Peripheral blood mononuclear cell (primary cell): Measurements from ENCODE around the gene IL22RA1.

- PRO-cap, 8 experiments, result no peak in any of the 8 experiments
Observed at GRCh38 chr1:23569205-23569553, 9.9 kb upstream of the ID3 start.

GRCh38 chr1:23626843-23627705 is 64.5 kb upstream of the RPL11 start:
- PRO-cap, 8 experiments, result peak in 6 of 8 experiments; most common plus-strand start chr1:23627364 (in 3); most common minus-strand start chr1:23627232 (in 6)

DNA sequence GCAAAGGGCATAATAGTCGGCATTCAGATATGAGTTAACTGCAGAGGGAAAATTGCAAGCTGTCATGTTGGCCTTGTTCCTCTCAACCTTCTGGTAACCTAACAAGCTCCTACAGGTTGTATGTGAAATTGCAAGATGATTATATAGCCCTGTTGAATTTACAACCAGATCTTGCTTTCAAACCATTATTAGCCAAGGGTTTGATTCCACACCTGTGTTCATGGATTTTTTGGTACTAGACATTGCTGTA is 2.3 kb downstream of the ELOA start:
- PRO-cap, 8 experiments, result no peak in any of the 8 experiments

GRCh38 chr1:23758873-23760300 is 16.1 kb downstream of the ELOA start:
- PRO-cap, 8 experiments, result no peak in any of the 8 experiments

- PRO-cap, 8 experiments, result peak in 3 of 8 experiments; most common plus-strand start chr1:23789728 (in 2)
Observed at GRCh38 chr1:23788716-23789783, 1.9 kb upstream of the LYPLA2 start.

- PRO-cap, 8 experiments, result peak in 2 of 8 experiments; most common minus-strand start chr1:23824603 (in 1)
Observed at GRCh38 chr1:23824529-23825323, 503 bp downstream of the HMGCL start.

DNA sequence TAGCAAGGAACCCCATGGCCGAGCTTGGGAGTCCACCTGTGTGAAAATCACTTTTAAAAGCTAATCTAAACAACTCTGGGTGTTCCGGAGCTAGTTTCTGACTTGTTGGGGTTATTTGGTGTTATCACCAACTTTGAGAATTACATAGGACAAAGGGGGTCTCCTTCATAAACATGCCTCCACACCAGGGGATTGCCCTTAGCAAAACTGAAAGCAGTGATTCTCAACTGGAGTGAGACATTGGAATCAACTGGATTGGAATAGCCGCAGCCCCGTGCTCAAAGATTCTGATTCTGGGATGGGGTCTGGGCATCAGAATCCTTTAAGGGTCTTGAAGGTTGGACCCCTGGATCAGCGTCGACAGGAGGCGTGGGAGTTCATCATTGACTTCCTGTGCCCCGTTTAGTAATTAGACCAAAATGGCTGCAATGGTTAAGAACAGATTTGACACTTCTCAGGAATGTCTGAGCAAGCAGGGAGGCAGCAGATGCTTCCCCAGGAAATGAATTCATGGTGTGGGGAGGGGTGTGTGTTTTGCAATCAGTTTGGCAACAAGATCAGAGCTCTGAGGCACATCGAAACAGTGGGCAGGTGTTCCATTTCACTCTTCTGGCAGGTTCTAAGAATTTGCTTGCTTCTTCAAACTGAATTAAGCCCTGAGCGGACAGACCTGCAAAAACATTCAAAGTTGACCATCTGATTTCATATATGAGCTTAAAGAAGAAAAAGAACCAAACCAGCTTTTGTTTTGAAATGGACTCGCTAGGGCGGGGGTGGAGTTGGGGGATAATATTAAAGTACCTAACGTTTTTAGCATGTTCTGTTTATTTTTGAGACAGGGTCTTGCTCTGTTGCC is 4.6 kb upstream of the PNRC2 start:
- PRO-cap, 8 experiments, result no peak in any of the 8 experiments

DNA sequence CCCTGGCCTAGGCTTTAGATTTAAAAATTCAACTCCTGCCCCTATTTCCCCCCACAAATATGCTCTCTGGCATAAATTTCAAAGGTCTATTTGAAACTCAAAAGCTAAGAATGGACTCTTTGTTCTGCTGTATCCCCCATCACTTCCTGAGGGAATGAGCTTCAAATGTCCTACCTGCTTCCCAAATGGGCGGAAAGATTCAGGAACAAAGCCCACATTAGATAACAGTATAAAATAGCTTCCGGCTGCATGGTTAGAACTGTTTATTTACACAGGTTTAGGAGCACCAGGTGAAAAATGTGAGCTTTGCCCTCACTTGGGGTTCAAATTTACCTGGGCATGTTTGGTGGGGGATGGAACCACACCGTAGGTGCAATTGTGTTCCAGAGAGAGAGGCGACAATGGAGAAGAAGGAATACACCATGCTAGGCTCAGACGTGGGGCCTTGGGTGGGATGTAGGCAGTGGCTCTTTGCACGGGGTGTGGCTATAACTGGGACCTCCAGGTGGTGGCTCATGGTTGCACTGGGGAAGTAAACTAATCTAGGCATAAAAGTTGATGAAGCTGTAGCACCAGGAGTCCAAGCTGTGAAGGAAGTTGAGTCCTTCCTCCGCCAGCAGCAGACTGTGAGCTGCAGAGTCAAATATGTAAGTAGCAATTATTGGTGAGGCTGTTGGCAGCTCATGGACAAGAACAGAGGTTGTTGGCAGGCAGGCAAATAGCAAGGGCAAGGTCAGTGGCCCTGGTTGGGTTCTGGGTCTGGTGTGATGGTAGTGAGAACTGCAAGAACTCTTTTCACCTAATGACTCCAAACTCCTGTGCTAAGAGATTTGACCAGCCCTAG is 41.5 kb upstream of the SRSF10 start:
- PRO-cap, 8 experiments, result no peak in any of the 8 experiments

- PRO-cap, 8 experiments, result peak in 2 of 8 experiments; most common minus-strand start chr1:24031404 (in 1)
Observed at GRCh38 chr1:24031348-24031637, 51.2 kb upstream of the SRSF10 start.

- PRO-cap, 8 experiments, result no peak in any of the 8 experiments
Observed at GRCh38 chr1:24067975-24068513, 43.9 kb downstream of the MYOM3 start.

DNA sequence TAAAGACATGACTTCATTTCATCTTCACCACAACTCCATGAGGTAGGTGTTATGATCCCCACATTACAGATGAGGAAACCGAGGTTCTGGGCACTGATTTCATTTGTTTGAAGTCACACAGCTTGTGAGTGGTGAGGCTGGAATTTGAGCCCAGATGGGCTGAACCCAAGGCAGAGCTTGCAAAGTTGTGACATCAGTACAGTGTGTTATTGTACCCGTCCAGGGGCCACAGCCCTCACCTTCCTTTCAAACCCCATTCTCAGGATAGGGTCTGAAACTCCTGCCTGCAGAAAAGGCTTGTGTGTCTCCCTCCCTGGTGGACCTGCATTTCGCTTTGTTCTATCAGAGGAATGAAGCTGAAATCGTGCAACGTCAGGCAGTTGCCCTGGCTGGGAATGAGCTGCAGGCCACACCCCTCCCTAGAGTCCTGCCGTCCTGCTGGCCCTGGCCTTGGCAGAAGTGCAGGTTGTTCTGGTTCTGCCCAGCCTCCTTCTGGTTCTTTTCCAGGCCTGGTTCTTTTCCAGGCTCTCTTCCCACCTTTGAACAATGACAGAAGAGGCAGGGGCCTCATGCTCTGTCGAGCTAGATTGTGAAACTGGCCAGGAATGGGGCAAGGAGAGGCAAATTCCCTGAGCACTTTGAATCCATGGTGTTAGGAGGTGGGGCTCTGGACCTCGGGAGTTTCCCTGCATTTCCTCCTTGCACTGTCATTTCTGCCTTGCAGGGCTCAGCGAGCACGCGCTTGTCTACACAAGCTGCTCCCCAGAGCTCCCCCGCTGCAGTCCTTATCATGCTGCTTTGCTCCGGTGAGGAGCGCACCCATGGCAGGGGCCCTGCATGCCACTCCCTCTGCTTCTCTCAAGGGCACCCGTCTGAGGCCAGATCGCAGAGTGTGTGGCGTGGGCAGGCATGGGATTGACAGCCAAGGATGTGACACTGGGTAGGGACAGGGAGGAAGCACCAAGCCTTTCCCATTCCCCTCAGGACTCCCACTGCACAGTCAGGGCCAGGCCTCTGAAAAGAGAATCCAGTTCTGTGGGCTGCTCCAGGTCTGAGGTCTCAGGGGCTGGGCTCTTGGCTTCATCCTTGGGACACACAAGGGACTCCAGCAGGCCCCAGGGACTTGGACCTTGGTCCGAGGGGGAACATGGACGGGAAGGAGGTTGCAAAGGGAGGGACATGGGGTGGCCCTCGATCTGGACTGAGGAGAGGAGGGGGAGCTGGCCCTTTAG is 8.3 kb upstream of the MYOM3 start:
- PRO-cap, 8 experiments, result no peak in any of the 8 experiments

- PRO-cap, 8 experiments, result no peak in any of the 8 experiments
Observed at GRCh38 chr1:24142330-24143570, at the start of gene IL22RA1. Gene IL22RA1 (minus strand): TSS chr1:24143140.

- PRO-cap, 8 experiments, result no peak in any of the 8 experiments
Observed at GRCh38 chr1:24289963-24290442, 29.2 kb upstream of the GRHL3 start.

- PRO-cap, 8 experiments, result peak in 1 of 8 experiments; most common plus-strand start chr1:24321946 (in 1)
Observed at GRCh38 chr1:24321491-24322149, 2.5 kb downstream of the GRHL3 start.

DNA sequence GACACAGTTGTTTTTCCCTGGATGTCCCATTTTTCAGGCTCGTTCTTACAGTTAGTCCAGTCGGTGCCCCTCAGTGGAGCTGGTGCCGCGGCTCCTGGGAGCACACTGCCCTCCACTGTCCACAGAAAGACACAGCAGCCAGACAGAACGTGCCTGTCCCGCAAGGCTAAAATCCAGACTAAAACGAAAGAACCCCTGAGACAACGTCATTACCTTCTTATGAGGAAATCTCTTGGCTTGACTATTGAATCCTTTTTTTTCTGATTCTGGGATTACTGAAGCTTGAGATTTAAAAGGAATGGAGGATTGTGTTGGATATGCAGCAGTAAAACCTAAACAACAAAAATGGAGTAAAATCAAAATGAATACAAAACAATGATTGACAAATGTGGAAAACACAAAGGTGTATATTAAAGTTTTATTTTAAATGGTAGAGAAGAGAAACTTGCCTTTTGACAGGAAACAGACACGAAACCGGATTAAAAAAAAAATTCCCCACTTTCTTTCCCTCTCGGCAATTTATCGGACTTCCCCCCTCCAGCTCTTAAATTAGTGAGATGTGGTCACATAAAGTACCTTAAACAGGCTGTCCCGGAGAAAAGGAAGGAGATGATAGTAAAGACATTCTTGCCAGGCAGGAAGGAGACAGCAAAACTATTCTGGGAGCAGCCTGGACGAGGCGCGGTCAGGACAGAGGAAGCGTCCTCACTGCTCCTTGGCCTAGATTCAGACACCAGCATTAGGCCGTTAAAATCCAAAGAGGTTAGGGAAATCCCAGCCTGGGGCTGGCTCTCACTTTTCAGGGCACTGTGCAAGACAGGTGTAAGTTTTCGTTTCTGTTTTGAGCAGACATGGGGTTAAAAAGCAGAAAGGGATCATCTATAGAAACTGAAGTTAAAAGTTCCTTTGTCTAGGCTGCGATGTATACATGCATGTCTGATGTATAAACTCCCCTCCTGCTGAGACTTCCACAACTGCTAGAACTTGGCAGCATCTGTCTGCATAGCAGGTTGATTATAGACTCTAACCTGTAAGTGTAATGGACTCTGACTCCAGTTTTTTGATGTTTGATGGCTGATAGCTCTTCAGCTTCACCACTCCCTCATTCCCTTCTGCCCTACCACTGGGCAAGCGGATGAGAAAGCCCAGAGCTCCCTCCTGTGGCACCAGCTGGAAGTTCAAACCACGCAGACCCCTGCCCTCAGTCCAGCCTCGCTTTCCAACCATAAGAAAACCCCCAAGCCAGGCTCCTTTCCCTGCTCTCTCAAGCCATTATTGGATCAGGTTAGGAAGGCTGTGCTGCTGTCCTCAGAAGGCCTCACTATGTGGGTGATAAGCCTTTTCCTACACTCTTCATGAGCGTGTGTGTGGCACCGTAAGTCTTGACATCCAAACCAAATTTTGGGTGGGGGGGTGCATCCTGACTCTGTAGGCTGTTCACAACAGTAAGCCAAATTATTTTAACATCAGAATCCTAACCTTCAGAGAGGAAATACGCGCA is 21.7 kb downstream of the STPG1 start:
- PRO-cap, 8 experiments, result peak in 1 of 8 experiments; most common plus-strand start position 949 of the sequence (in 1); most common minus-strand start position 738 of the sequence (in 1)

GRCh38 chr1:24506359-24507379 is 4.0 kb downstream of the RCAN3 start:
- PRO-cap, 8 experiments, result no peak in any of the 8 experiments

- PRO-cap, 8 experiments, result no peak in any of the 8 experiments
Observed at GRCh38 chr1:24507380-24507907, 4.8 kb downstream of the RCAN3 start.

GRCh38 chr1:24536316-24537211 is 19.3 kb upstream of the NCMAP start:
- PRO-cap, 8 experiments, result peak in 4 of 8 experiments; most common plus-strand start chr1:24536981 (in 1); most common minus-strand start chr1:24536639 (in 3)

- PRO-cap, 8 experiments, result no peak in any of the 8 experiments
Observed at GRCh38 chr1:24557620-24558420, 1.9 kb downstream of the NCMAP start.

DNA sequence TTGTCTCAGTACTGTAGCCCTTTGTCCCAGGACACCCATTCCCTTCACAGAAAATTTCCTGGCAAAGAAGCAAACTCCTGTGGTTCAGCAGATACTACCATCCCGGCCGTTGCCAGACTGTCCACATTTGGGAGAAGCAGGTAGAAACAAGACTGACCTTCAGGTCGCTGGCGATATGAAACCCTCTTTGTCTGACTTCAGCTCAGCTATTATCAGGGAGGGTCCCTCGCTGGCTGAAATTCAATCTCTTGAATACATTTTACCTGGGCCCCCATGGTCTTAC is 23.6 kb upstream of the SRRM1 start:
- PRO-cap, 8 experiments, result no peak in any of the 8 experiments